Left lung (tissue), 1 donor: Measurements from ENCODE around the genes NKAIN2, HINT3 and TRMT11.

DNA sequence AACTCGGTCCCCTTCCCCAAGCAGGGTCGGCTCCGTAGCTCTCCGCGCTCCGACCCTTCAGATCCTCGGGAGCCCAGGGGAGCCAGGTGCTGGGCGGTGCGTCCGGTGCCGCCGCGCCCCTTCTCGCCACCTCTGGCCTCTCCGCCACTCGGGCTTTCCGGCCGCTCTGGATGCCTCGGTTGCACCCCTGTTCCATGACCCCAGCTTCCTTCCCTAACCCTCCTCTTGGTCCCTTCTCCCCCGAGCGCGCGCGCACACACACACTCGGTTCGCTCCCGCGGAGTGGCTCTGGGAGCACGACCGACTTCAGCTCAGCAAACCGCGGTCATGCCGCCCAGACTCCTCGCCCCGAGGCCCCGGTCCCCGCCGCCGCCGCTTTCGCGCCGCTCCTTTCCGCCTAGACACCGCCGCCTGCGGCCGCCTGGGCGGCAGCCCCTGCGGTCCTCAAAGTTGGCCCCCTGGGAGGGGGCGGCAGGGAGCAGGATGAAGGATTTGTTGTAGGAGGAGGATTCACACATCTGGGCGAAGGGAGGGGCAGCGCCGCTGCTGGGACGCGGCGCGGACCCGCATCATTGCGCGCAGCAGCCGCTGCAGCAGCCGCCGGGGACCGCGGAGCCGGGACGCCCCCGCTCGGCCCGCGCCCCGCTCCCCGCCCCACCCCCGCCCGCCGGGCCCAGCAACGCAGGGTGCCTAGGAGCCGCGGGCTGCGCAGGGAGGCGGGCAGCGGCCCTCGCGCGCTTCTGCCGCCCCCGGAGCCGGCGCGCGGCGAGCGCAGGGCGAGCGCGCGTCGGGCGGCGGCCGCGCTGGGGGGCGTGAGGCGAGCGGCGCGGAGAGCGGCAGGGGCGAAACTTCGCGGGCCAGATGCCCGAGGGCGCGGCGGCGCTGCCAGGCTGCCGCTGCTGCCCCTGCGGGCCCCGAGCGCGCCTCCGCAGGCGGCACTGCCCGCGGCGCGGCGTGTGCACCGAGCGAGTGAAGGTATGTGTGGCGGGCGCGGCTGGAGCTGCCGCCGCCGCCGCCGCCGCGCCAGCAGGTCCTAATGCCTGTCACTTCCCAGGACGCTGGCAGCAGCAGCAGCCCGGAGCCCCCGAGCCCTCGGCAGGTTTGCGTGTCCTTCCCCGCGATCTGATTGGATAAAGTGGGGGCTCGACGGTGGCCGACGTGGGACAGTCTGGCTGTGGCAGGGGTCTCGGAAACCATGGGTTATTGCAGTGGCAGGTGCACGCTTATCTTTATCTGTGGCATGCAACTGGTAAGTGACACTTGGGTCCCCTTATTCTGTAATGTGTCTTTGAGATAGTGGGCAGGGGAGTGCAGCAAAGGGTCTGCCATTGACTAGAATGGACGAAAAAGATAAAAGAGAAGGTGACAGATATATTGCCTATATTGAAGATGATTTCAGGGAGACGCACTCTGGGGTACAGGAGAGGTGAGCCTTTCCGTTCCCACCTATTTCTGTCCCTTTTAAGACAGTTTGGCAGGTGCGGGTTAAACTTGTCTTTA lies at the start of gene NKAIN2:
NKAIN2 (plus strand) TSS at position 860 of the 1,500 bp plus-strand sequence.
- PRO-cap, result no peak

GRCh38 chr6:125045763-125046811 lies 83.8 kb downstream of the RNF217 start:
- PRO-cap, result no peak

DNA sequence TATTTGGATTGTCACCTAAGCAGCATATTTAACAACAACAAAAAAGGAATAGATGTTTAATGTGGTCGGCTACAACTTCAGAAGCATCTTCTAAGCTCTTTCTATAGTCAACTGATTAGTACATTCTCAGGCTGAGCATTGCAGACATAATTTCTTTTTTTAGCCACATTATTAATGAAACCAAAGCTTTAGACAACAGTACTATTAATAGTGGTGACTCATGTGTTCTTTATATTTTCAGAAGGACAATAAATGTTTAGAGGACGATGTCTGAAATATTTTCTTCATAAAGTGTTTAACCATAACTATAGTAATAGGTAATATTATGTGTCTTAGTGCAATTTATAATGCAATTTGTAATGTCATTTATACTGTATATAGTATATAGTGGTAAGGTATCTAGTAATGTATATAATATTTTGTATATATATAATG lies 52.4 kb downstream of the TPD52L1 start:
- PRO-cap, result no peak

DNA sequence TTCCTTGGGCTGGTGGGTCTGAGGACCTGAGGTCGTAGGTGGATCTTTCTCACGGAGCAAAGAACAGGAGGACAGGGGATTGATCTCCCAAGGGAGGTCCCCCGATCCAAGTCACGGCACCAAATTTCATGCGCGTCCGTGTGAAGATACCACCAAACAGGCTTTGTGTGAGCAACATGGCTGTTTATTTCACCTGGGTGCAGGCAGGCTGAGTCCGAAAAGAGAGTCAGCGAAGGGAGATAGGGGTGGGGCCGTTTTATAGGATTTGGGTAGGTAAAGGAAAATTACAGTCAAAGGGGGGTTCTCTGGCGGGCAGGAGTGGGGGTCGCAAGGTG lies 42.3 kb upstream of the HEY2 start:
- PRO-cap, result no peak

DNA sequence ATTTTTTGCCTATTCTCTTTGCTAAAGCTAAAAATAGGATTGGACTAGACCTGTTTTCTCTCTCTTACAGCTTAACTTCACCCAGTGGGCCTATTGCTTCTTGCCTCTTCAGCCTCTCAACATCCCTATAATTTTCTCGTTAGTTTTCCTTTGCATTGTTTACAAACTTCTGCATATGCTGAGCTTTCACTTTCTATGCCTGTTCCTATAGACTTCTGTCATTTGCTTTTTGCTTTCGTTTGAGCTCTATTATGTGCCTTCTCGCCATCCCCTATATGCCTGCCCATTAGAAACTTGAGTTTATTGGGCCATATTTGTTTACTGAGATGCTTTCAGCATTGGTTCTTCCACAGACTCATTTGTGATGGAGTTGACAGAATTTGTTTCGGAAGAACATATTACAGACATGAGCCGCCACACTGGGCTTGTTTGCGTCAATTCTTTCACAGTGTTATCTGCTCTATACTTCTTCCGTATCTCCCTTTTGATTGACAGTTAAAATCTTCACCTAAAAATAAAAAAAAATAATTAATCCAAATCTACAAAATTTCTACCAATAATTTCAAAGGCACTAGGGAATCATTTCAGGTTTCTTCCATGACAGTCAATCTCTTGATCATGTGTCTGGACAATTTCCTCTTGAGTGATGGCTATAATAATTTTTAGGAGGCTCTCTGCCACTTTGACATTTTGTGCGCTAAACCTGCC lies 41.0 kb downstream of the NCOA7 start:
- PRO-cap, result no peak

GRCh38 chr6:125915066-125915581 lies 41.4 kb upstream of the HINT3 start:
- PRO-cap, result no peak

DNA sequence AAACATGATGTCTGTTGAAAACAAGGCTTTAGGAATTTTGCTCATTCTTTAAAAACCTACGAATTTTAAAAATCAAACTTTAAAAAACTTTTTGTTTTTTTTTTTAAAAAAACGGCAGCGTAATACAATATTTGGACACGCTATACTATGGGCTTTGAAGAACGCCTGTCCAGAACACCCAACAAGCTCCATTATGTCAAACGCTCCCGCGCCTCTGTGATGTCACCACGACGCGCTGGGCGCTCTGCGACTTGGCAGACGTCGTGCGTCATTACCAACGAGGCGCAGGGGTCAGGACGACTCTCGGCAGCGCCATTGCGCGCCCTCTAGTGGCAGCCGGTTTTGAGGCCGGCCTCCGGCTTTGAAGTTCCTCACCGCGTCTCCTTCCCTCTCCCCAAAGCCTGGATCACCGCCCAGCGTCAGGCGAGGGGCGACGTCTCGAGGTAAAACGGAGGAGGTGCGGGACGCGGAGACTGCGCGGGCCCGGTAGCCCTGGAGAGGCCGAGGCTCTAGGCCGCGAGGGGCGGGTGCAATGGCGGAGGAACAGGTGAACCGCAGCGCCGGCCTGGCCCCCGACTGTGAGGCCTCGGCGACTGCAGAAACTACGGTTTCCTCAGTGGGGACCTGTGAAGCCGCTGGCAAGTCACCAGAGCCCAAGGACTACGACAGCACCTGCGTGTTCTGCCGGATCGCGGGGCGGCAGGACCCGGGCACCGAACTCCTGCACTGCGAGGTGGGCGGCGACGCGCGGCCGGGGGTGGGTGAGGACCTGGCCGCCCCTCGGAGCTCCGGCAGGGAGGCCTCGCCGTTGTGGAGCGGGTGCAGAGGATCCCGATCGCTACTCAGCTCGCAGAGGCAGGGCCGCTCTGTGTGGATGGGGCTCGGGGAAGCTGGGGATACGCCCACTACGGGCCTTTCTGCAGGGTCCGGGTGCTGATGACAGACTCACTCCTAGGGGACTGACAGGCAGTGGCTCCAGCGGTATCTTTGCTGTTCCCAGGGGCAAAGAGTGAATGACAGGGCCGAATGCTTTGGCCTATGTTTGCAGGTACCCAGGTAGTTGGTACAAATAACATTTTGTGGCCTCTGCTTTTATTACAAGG lies at the start of gene HINT3:
HINT3 (plus strand) TSS at position 325 of the 1,103 bp plus-strand sequence.
- PRO-cap, result bidirectional peak, plus-strand start at position 446 of the sequence, minus-strand start at position 218 of the sequence; bidirectional peak, plus-strand start at position 532 of the sequence, minus-strand start at position 604 of the sequence; bidirectional peak, plus-strand start at position 794 of the sequence, minus-strand start at position 844 of the sequence

DNA sequence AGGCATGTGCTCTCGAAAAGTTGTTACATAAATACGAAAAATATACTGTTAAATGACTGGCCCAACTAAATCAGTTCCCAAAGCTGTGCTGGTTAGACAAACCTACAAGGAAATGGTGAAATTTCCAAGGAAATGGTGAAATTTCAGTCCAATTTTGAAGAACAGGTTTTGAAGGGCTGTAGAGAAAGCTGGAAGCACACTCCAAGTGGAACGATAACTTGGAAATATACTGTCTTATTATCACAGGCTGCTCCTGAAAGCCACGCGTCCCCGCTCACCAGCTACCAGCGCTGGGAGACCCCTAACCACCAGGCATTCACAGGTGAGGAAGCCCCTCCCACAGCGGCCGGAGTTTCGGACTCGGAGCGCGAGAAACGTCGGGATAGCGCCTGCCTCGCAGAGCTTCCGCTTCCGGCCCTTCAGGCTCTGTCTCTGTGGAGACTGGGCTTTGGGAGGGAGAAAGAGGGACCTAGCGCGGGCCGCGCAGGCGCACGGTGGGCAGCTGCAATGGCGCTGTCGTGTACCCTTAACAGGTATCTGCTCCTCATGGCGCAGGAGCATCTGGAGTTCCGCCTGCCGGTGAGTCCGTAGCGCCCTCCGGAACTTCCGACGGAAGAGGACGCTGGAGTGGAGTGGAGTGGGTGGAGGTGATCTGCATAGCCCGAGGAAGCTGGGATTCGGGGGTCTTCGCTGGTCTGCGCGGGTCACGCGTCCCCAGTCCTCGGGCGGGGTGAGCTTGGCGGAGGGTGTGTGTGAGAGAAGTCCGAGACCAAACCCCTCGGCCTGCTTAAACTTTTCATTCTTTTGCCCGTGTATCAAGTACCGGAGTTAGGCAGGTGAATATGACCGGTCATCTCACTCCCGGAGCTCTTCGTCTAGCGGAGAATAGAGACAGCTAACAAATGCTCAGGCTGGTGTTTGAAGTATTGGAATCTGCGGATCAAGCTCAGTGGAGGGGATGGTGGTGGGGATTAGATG lies at the start of gene TRMT11:
TRMT11 (plus strand) TSS at position 497 of the 978 bp plus-strand sequence.
- PRO-cap, result bidirectional peak, plus-strand start at position 422 of the sequence, minus-strand start at position 356 of the sequence

GRCh38 chr6:126095601-126096168 lies 109.3 kb downstream of the TRMT11 start:
- PRO-cap, result no peak

GRCh38 chr6:126337223-126337812 lies 2.6 kb upstream of the CENPW start:
- PRO-cap, result no peak

GRCh38 chr6:127150401-127150815 lies 31.9 kb downstream of the RSPO3 start:
- PRO-cap, result no peak

GRCh38 chr6:127342217-127342940 lies 1.0 kb downstream of the ECHDC1 start:
- PRO-cap, result unidirectional peak, minus-strand start at chr6:127342407

DNA sequence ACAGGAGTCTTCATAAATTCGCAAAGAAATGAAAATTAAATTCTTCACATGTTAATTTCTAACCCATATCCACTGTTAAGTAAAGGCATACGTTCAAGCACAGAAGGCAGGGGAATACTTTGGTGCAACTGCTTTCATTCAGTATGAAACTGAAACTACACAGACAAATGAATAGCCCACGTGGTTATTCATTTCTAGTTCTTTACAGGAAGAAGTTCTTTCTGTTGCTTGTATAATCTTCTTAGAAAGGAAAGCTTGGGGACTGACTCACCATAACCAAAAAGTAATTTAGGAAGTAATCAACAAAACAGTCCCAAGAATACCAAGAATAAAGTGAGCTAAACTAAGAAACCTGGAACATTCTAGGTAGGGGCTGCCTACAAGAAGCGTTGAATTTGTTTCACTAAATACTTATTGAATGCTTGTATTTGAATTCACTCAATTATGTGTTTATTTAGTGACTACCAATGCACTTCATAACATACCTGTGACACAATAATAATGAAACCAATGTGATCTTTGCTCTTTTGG lies 25.0 kb upstream of the KIAA0408 start:
- PRO-cap, result no peak

- PRO-cap, result no peak
Observed at GRCh38 chr6:127515343-127516322, 56.4 kb upstream of the KIAA0408 start.

DNA sequence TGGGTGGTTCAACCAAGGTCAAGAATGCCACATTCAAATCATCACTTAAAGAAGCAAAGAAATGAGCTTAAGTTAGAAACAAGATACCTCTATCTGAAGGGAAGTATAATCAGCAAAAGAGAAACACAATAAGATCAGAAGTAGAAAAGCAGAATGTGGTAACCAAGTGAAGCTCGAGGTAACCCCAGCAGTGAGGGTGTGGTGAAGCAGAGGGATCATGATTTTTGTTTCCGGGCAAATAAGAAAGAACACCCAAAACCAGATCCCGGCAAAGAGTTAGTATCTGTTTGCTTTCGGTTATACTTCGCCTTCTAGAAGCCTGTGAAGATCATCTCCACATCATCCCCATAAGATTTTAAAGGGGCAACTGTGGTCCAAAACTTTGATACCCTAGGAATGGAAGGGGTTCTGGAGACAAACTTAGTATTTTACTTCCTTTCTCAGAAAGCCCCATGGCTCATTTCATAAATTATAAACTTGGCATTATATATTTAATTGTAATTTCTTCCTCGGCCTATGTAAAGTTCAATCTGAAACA lies 33.7 kb upstream of the THEMIS start:
- PRO-cap, result no peak

- PRO-cap, result no peak
Observed at GRCh38 chr6:128075182-128075957, 174.5 kb upstream of the THEMIS start.

DNA sequence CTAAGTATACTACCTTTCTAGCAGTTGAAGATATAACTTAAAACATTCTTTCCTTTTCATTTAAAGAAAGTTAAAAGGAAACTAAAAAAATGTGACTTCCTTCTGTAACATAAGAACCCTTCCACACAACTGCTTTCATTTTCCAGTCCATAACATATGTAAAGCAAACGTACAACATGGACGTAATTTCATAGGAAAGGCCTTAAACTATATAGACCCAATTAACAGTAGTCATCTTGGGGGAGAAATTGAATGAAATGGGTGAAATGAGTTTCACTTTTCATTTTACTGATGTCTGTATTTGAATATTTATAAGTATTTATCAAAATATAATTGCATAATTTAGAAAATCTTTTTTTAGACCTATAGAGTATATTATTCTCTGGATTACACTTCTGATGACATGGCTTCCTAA lies 260.6 kb downstream of the PTPRK start:
- PRO-cap, result no peak

DNA sequence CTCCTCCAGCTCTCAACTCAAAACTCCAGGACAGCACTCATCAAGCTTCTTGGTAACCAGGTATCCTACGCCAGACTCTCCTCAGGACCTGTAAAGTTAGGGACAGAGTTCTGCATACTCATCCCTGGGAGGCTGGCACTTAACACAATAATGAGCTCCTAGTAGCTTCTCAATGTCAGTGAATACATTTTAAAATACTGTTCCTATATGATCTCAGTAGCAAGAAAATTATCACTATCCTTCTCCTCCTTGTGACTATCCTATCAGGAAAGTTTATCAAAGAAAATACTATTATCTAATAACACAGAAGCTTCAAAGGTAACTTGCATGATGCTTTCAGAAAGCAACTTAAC lies 240.3 kb downstream of the PTPRK start:
- PRO-cap, result no peak

DNA sequence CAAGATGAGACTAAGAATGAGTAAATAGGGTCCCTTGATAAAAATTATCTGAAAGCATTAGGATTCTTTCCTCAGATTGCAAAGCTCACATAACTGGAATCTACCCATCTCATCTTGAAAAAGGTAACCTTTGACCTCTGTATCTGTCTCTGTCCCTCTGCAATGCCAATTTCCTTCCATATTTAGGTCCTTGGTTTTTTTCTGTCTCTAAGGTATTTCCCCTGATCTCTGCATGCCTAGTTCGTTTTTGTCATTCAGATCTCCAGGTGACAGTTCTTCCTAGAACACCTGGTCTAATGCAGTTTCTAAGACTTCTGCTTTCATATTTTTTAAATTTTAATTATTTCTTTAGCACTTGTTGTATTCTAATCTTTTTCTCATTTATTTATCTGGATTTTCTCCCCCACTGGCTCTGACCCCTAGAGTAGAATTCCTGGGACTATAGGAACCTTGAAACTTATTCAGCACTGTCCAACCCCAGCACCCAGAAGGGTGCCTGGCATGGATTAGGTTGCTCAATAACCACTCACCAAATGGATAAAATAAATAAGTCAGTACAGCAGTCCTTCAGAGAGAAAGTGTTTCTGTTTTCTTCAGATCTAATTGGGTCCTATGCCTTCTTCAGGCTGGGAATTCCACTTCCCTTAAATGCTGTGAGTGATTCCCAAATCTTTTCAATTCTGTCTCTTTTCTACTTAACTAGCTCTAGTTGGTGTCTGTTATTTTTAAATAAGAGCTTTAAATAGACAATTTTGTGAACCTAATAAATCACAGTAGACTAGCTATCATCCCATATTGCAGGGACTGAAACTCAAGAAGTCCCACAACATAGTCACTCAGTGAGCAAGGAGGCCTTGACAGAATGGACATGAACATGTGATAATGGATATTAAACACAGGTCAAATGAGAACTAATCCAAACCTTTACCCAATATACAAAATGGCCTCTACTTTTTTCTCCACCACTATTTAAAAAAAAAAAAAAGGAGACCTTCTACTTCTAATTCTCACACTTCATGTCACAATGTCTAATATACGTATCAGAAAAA lies 206.2 kb downstream of the PTPRK start:
- PRO-cap, result no peak

GRCh38 chr6:128505459-128505678 lies 15.0 kb downstream of the PTPRK start:
- PRO-cap, result no peak